Bile duct (tissue), 1 donor: ENCODE measurements around the gene ZBTB7C.

DNA sequence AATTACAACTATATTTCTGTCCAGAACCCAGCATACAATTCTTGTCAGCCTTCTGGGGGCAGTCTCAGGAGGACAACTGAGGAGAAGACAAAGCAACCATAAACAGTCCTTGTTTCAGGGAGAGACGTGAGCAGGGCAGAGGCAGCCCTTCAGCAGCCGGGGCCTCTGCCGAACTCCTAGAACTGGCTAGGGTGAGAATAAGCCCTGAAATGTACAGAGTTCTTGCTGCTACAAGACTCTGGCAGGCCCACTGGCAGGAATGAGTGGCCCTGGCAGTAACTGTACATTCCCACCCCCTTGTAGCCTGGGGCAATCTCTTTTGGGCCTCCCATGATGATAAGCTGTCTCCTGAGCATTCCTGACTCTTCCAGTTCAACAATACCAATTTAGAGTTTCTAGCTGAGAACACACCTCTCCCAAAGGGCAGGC is 15.4 kb upstream of the C18orf25 start:
- PRO-cap, result no peak

DNA sequence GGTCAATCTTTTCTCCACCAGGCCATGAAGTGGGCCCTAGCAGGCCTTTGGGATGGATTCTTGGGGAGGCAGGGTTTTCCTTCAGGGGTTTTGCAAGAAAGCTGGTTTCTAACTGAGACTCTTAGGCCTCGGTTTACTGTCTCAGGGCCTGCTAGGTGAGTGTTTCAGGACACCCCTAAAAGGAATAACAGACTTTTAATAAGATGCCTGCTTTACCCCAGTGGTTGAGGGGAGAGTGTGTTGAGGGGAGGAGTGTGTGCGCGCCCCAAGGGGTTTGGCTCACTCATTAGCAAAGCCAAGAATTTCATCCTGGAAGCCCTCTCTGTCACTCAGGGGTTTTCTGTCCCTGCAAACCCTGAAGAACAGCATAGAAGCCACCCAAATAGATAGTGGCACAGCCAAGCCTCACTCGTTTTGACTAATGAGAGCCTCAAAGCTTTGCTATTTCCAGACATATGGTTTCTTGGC is 28.4 kb downstream of the RNF165 start:
- PRO-cap, result no peak

GRCh38 chr18:46836128-46836801 is 79.4 kb upstream of the ST8SIA5 start:
- PRO-cap, result no peak

- PRO-cap, result no peak
Measured at GRCh38 chr18:47022953-47023313, 12.5 kb downstream of the ELOA2 start.

- PRO-cap, result no peak
Measured at GRCh38 chr18:47174432-47175427, 1.4 kb downstream of the IER3IP1 start.

GRCh38 chr18:47423080-47423502 is 171.6 kb upstream of the SKOR2 start:
- PRO-cap, result no peak

GRCh38 chr18:47799157-47799826 is 131.2 kb downstream of the SMAD2 start:
- PRO-cap, result no peak

GRCh38 chr18:48028525-48029204 is 98.2 kb upstream of the SMAD2 start:
- PRO-cap, result no peak

GRCh38 chr18:48100712-48101317 is 170.4 kb upstream of the SMAD2 start:
- PRO-cap, result no peak

DNA sequence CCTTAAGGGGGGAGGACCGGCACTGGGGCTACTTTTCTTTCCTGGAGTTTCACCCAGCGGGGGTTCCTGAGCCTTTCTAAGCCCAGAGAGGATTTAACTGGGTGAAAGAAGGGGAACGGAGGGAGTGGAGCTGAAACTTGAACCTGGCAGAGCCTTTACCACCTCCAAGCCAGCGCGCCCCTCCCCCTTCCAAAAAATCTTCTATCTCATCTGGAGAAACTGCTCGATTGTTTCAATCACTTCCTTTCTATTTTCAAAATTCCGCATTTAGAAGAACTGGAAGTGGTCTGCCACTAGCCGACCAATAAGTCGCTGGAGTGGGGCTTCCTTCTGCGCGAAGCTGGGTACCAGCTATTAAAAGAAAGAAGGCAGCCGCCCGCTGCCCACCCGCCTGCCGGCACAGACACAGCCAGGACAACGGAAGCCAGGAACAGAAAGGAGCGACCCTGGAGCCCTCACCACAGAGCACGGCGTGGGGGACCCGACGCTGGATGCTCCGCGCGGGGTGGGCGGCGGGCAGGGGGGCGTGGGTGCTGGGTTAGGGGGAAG is 205.2 kb upstream of the SMAD2 start:
- PRO-cap, result no peak

GRCh38 chr18:48300330-48300812 is 108.8 kb downstream of the ZBTB7C start:
- PRO-cap, result no peak

- PRO-cap, result no peak
Measured at GRCh38 chr18:48409048-48410109, at the start of gene ZBTB7C. ZBTB7C (minus strand) TSS chr18:48409383.

DNA sequence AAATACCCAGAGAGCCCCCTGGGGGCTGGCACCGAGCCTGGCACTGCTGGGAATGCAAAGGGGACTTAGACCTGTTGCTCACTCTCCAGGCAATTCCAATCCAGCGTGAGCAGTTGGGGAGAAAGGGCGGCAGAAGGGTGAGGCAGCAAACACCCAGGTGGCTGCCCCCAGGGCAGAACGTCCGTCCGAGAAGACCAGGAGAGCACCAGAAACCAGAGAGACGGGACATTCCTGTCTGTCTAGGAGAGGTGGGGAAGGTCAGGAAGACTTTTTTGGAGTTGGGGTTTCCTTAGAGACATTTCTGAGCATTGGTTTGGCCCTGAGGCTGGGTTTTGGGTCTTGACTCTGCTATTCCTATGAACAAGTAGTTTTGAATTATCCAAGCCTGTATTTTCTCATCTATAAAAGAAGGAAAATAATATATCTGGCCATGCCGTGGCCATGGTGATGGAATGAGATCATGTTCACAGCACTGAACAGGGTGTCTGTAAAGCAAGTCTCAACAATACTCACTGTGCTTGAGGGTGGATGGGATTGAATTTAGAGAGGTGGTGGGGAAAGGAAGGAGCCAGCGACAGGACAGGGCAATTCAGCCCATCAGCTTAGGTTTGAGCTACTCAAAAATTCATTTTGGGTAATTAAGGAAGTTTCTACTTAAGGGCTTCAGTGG is 44.4 kb upstream of the ZBTB7C start:
- PRO-cap, result no peak

- PRO-cap, result no peak
Measured at GRCh38 chr18:48582829-48583392, 44.1 kb downstream of the CTIF start.

DNA sequence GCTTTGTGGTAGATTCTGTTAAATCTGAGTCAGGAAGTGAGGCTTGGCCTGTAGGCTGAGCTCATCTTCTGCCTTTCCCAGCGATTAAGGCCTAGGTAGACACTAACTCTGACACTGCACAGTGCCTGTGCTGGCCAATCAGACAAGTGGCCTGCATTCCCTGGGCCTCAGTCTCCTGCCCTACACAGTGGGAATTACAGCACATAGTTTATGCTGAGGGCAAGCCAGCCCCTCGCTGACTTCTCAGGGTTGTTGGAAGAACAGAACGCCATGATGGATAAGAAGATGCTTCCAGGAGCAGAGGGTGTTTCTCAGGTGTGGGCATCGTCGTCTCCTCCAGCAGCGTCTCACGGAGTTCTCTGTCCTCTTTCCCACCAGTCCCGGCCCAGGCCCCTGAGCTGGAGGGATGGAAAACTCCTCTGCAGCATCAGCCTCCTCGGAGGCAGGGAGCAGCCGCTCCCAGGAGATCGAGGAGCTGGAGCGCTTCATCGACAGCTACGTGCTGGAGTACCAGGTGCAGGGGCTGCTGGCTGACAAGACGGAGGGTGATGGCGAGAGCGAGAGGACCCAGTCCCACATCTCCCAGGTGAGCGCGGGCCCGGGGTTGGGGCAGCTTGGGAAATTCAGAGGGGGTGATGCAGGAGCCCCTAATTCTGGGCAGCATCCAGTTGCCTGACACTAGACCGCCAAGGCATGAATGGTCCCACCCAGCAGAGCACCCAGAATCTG is 80.5 kb downstream of the CTIF start:
- PRO-cap, result no peak

DNA sequence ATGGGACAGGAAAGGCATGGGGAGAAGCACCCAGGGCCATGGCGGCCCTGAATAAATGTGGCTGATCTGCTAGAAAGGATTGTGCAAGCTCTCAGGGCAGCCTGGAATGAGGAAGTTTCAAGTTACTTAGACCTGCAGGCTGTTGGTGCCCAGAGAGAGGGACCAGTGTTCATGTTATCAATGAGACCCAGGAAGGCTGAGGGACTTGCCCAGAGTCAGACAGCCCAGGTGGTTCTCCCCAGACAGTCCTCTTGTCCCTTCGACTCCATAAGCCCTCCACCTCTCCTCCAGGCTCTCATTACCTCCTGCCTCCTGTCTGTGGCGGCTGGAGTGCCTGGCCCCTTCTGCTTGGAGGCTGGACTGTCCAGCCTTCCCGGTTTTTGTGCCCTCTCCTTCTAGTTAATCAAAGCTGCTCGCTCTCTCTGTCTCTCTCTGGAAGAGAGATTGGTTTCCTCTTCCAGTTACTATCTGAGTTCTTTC is 123.4 kb downstream of the CTIF start:
- PRO-cap, result no peak

DNA sequence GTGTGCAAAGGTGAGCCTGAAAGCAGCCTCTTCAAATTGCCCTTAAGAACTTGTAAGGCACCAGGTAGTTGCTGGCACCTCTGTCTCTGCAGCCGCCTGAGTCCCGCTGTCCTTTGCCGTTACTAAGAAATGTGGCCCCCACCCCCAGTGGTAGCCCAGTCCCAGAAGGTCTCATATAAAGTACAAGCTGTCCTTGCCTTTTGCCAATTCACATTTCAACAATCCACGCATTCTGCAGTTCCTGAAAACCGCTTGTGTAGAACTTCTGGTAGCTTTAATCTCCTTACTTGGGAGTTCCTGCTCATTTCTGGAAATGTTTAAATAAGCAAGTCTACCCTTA is 148.9 kb downstream of the CTIF start:
- PRO-cap, result no peak

- PRO-cap, result no peak
Measured at GRCh38 chr18:48928764-48929542, 21.8 kb downstream of the SMAD7 start.

- PRO-cap, result no peak
Measured at GRCh38 chr18:48937285-48938390, 13.1 kb downstream of the SMAD7 start.

DNA sequence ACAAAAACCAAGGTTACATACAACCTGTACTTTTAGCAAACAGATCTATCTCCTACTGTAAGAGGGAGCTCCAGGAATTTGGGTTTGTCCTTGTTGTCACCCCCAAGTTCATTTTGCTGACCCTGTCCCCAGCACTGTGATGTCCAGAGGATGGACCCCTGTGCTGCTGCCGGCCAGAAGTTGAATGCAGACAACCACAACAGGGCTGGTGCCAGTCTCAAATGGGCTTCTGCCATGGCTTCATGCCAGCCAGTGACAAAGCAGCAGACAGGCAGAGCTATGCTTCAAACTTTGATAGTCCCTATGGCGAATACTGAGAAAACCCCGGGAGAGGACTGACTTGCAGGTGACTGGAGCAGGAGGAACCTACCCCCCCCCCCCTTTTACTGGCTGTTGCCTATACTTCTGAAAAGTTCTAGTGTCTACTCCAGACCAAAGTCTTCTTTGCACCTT is 3.2 kb downstream of the SMAD7 start:
- PRO-cap, result bidirectional peak, plus-strand start at position 309 of the sequence, minus-strand start at position 186 of the sequence